Metastatic Breast Carcinoma in the Ovary (tissue), 3 donors: ENCODE results near the genes MINDY4 and ITPRID1.

DNA sequence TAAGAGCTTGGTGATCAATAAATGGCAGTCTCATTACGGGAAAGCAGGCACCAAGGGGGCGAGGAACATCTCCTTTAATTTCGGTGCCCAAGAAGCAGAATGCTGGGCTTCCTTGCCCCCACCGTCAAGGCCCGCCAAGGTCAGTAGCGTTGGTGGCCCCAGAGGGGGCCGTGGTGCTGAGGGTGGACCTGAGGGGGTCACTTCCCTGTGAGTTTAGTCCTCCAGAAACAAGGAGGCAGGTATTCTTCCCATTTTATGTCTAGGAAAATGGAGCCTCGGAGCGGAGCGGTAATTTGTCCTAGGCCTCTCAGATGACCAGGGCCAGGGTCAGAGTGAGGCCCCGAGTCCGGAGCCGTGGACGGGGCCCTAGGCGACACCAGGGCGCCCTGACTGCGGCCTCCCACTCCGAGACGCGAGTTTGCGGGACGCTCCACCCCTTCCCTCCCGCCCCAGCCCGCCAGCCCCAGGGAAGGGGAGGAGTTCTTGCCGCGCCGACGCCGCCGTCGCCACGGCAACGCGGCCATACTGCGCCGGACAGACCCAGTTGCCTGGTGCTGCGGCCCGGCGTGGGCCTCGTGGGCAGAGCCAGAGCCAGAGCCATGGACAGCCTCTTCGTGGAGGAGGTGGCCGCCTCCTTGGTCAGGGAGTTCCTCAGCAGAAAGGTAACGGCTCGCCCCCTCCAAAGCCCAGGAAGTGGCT lies at the start of gene MINDY4:
TSS of gene MINDY4 (plus strand) at position 523 of the 699 bp plus-strand sequence.
- PRO-cap, 3 experiments = peak in 3 of 3 experiments; most common plus-strand start position 523 of the sequence (in 2); most common minus-strand start position 420 of the sequence (in 3)

DNA sequence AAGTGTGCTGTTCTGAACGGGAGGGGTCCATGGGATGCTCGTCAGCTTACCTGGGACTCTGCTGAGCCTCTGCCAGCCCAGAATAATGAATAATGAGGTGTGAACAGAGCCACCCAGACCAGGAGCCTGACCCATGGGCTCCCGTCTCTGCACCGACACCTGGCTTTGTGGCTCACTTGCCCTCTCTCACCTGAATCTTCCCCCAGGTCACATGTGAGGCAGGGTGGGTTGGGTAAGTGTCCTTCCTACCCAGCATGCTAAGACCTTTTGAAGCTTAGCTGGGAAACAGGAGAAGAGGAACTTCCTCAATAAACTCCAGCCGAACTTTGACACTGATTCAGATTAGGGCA lies 46.7 kb upstream of the AQP1 start:
- PRO-cap, 3 experiments = no peak in any of the 3 experiments

DNA sequence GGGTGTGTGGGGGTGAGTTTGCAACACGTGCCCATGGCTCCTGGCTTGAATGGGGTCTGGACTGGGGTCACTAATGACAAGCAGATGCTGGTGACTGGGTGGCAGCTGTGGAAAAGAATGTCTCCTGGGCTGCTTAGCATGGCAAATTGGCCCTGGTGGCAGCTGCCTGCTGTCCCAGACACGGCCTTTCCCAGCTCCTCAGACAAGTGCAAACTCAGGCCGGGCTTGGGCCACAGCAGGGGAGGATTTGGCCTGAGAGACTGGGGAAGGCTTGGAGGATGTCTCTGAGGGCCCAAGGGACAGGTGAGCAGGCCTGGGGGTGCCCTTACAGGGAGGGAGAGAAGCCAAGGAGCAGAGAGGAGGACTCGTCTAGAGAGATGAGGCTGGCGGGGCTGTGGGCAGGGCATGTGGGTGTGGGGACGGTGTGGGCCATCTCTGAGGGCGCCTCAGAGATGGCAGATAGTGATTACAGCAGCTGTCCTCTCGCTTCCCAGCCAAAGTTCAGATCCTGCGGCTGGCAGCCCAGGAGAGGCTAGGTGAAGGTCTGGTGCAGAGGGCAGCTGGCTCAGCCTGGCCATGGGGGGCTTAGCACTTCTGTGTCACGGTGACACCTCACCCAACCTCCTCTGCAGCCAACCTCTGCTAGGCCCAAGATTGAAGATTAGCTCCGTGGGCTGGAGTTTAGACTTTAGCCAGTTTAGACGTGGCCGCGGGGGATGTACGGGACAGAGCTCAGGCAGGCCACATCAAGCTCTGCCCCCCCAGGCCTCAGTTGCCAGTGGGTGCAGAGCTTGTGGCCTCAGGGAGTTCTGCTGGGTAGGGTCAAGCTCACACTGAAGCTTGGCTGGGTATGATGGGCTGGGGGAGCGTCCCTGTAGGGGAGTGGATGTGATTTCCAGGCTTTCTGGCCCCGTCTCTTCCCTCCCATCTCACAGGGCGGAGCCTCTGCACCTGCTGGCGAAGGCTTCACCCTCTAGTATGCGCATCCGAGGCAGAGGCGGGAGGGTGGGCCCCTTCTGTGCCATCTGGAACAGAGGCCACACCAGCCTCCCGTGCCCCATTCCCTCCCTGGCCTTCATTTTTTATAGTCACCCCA lies 1.8 kb downstream of the AQP1 start:
- PRO-cap, 3 experiments = no peak in any of the 3 experiments

GRCh38 chr7:30914185-30914512 lies 2.5 kb downstream of the AQP1 start:
- PRO-cap, 3 experiments = no peak in any of the 3 experiments

- PRO-cap, 3 experiments = no peak in any of the 3 experiments
Measured at GRCh38 chr7:31514018-31514321, at the start of gene ITPRID1. Gene ITPRID1 (plus strand): TSS chr7:31514090.

DNA sequence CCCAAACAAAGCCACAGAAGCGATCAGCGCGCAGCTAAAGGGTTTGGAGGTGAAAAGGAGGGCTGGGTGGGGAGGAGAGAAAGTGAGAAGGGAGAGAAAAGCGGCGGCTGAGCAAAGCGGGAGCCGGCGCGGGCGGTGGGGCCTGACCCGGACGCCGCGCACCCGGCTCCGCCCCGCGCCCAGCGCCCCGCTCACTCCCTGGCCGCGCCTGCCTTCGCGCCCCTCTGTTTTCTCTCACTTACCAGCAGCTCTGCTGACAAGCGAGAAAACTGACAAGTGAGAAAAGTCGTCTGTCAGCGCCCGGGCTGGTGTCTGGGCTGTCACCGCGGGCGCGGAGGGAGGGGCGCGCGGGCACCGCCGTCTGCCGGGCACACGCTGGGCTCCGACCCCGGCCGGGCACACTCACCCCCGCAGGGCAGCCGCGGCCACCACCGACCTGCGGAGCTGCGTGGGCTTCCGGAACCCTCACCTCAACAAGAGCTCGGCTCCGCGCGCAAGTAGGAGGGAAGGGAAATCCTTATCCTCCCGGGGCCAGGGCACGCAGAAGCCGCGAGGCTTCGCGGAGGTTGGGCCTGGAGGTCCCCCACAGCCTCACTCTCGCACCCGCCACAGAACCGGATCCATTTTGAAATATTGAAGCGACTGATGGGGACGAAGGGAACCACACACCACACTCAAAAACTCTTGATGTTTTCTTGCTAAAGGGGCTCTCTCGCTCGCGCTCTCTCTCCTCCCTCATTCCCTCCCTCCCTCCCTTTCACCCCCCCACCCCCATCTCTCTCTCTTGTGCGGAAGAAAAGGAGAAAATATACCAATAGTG lies 740 bp upstream of the PDE1C start:
- PRO-cap, 3 experiments = no peak in any of the 3 experiments

GRCh38 chr7:32154778-32155346 lies 84.7 kb upstream of the PDE1C start:
- PRO-cap, 3 experiments = no peak in any of the 3 experiments

DNA sequence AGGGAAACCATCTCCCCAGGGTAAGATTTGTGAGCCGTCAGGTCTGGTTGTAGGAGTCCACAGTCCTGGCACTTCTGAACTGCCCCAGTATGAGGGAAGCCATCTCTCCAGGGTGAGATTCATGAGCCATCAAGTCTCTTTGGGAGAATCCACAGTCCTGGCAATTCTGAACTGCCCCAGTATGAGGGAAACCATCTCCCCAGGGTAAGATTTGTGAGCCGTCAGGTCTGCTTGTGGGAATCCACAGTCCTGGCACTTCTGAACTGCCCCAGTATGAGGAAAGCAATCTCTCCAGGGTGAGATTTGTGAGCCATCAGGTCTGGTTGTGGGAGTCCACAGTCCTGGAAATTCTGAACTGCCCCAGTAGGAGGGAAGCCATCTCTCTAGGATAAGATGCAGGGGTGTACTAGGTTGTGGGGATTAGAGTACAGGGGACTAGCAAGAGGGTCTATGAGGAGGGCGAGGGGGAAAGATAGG lies 15.8 kb downstream of the AVL9 start:
- PRO-cap, 3 experiments = no peak in any of the 3 experiments

DNA sequence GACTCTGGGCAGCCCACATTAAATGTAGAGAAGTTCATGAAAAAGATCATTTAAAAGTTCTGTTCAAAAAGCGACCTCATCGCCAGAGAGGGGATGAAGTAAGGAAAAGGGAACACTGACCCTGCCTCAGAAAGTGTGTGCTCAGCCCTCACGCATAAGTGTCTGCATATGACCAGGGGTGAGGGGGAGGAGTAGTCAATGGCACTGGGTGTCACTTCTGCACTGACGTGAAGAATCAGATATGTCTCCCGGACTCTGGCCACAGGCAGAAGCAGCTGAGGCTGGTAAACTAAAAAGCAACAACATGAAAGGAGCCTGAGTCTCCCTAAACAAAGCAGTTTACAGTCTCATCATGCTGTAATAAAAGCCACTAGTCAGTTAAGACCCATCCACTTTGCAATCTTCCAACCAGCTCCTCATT lies 168.5 kb downstream of the AVL9 start:
- PRO-cap, 3 experiments = no peak in any of the 3 experiments

DNA sequence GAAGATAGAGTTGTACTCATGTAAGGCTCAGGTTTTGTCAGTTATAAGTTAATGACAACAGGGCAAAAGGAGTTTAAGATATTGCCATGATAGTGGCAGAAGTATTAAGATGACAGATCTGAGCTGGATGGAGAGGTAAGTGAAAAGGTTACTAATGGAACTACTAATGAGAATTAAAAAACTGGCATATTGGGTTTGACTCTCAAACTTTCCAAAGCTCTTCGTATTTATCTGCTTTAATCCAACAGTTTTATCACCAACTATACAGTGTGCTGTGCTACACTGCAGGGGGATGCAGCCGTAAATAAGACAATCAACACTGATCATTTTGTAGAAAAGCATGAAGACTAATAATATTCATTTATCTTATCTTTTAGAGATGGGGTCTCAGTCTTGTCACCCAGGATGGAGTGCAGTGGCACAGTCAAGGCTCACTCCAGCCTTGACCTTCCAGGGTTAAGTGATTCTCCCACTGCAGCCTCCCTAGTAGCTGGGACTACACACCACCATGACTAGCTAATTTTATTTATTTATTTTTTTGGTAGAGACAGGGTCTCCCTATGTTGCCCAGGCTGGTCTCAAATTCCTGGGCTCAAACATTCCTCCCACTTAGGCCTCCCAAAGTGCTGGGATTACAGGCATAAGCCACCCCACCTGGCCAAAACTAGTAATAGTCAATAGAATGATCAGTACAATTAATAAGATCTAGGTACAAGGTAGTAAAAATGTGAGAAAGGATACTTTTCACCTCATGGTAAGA lies 24.5 kb downstream of the KBTBD2 start:
- PRO-cap, 3 experiments = no peak in any of the 3 experiments

DNA sequence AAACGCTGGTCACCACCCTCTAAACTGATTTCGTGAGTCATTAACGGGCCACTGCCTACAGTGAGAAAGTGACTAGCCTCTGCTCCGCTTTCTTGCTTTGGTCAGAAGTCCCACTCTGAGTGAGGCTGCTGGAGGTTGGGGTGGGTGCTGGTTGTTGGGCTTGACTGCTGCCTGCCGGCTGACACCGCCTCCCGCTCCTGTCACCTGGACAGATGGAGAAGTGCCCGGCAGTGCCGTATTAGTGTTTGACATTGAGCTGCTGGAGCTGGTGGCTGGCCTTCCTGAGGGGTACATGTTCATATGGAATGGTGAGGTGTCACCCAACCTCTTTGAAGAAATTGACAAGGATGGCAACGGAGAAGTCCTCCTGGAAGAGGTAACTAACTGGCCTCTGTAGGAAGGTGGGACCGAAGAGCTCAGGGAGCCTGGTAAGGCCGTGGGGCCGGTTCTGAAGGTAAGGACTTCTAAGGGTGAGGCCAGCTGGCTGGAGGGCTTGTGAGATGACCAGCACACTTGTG lies 45.3 kb downstream of the FKBP9 start:
- PRO-cap, 3 experiments = no peak in any of the 3 experiments

GRCh38 chr7:33070159-33070484 lies 7.5 kb upstream of the NT5C3A start:
- PRO-cap, 3 experiments = no peak in any of the 3 experiments

- PRO-cap, 3 experiments = peak in 2 of 3 experiments; most common plus-strand start chr7:33904513 (in 2); most common minus-strand start chr7:33904396 (in 2)
Measured at GRCh38 chr7:33904247-33904694, 1.1 kb upstream of the BMPER start.

GRCh38 chr7:34966048-34966587 lies 71.2 kb downstream of the DPY19L1 start:
- PRO-cap, 3 experiments = no peak in any of the 3 experiments

GRCh38 chr7:35012092-35012694 lies 25.1 kb downstream of the DPY19L1 start:
- PRO-cap, 3 experiments = no peak in any of the 3 experiments

DNA sequence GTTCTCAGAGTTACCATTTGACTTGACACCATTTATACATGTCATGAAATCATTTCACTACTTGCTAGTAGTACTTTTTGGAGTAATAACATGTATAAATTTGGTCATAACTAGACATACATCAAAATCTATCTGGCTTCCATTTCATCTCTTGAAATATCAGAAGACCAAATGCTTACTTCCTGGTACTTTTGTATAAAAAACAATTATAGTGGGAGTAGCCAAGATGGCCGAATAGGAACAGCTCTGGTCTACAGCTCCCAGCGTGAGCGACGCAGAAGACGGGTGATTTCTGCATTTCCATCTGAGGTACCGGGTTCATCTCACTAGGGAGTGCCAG lies 55.4 kb upstream of the DPY19L1 start:
- PRO-cap, 3 experiments = no peak in any of the 3 experiments

DNA sequence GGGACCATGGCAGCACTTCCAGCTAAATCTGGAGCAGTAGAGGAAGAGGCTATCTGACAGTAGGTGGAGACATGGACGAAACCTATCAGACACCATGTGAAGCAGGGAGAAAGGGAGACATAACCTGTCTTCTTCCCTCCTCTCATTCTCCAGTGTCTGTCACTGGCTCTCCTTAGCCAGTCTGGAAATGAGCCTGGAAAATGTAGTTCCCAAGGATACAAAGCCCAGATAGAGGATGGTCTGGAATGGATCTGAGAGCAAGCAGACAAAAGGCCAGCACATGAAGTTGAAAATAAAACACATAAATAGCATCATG lies 33.7 kb upstream of the HERPUD2 start:
- PRO-cap, 3 experiments = no peak in any of the 3 experiments

DNA sequence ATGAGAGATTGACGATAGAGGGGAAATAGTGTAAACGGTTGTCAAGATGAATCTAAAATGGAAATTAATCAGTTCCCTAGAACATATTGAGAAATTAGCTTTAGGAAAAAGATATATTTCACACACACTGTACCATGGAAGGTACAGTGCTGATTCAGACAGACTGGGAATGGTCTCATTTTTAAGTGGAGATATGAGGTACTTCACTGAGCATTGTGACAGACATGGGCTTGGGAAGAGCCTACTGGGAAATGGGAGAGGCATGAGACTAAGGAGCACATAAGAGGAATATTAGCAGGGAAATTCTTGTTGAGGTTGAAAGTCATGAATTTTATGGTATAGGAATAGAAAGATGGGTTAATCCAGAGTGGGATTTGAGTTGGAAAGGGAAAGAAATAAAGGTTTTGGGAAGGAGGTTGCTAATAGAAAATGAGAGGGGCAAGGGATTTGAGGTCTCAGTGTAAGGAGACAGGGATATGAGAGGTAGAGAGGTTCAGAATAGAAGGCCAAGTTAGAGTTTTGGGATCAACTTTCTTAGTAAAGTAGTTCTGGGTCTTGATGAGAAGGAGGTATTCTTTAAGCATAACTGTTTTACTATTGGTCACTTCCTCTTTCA lies 68.0 kb downstream of the SEPTIN7 start:
- PRO-cap, 3 experiments = no peak in any of the 3 experiments

GRCh38 chr7:35890529-35890999 lies 89.7 kb downstream of the SEPTIN7 start:
- PRO-cap, 3 experiments = no peak in any of the 3 experiments

GRCh38 chr7:36128495-36129023 lies 24.5 kb upstream of the EEPD1 start:
- PRO-cap, 3 experiments = no peak in any of the 3 experiments